Testis (tissue), 5 donors: ENCODE measurements around the genes ZBTB6 and DENND1A.

- PRO-cap, 3 experiments = no peak in any of the 3 experiments
- RAMPAGE, long total RNA, 2 experiments = no peak in any of the 2 experiments
- RRBS = no CpG with 5 or more reads among the region's 8 CpGs
These were observed 2.1 kb downstream of the ZBTB6 start for GRCh38 chr9:122910920-122911436.

DNA sequence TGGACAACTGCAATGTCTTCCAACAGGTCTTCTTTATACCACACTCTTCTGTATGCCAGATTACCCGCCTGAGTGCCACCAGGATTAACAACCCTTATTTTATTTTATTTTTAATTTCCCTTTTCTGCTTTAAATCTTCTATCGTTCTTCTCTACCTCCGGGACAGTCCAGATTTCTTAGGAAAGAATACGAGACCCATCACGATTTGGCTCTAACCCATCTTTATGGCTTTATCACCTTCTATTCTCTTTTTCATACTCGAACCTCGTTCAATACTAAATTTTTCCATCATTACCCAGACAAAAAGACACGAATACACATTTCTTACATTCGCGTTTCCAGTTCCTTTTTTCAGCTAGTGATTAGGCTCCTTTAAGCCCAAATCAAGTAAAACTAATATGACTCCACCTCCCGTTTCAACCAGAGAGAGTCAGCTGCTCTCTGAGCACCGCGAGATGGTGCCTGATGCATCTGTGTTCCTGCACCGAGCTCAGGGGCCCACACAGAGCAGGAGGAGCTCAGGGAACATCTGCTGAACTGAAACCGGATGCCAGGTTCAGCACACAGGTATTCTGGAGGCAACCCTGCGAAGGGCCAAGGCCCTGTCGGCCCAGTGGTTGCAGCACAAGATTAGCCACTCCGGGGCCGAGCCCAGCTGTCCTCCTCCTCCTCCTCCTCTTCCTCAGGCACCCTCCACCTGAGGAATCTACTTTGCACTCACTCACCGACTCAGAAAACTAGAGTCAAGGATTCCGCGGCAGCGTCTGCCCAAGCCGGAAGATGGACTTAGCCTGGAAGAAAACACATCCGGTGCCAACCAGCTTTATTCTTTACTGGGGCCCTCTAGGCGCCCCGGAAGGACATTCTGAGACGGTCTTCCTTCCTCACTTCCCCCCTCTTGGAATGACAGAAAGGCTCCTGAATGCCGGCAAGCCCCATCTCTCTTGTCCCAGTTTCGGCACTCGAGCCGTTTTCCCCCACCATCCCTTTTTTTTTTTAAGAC, at the start of gene ZBTB6:
TSS of gene ZBTB6 (minus strand) at position 798 of the 1,003 bp plus-strand sequence.
- PRO-cap, 3 experiments = peak in 3 of 3 experiments; most common plus-strand start position 505 of the sequence (in 1); most common minus-strand start position 788 of the sequence (in 2)
- RAMPAGE, long total RNA, 2 experiments = start-site peak on the minus strand in 1 of 2 experiments, centred at position 775 of the sequence, 15 reads per replicate
- RRBS = 4% methylated on average over 7 of the region's 32 CpGs

DNA sequence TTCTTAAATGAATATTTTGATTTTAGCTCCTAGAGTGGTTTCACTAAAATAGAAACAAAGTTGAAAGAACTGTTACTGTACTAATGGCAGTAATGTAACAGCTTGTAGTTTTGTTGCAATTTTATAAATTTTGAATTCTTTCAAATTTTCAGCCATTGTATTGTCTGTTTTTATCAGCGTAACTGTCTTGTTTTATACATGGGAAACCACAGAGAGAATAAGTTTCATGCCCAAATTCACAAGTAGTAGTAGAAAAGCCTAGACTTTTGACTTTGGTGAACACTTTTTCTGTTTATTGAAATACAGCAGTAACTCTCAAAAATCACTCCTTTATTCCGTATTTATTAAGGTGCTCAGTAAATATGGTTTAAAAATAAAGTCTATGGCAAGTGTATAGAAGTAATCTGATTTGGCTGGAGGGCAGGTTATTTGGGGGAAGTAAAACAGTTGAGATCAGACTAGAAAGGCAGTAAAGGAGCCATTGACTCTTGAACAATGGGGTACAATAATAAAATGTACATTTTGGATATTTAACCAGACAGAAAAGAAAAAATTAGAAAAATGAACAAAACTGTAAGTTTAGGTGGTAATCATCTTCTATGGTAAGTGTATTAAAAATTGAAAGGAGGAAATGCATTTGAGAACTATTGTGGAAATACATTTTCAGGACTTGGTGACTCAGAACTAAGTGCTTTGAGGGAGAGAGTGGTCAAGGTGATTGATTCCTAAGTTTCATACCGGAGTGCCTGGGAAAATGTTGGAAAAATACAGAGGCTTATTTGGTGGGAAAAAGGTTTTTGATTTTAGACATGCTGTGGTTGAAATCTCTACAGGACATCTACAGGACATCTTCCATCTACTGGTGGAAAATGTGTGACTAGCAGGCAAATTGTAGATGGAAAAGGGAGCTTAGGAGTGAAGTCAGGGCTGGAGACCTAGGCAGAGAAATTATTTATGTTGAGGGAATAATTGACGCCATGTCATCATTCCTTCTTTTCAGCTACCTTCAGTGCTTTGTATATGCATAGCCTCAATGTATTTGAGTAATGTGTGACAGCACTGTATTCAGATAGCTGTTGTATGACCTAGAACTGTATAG, 2.2 kb upstream of the GPR21 start:
- PRO-cap, 3 experiments = no peak in any of the 3 experiments
- RAMPAGE, long total RNA, 2 experiments = no peak in any of the 2 experiments
- RRBS = no CpG with 5 or more reads among the region's 4 CpGs

GRCh38 chr9:123071431-123071999, 38.0 kb downstream of the GPR21 start:
- PRO-cap, 3 experiments = no peak in any of the 3 experiments
- RAMPAGE, long total RNA, 2 experiments = no peak in any of the 2 experiments

DNA sequence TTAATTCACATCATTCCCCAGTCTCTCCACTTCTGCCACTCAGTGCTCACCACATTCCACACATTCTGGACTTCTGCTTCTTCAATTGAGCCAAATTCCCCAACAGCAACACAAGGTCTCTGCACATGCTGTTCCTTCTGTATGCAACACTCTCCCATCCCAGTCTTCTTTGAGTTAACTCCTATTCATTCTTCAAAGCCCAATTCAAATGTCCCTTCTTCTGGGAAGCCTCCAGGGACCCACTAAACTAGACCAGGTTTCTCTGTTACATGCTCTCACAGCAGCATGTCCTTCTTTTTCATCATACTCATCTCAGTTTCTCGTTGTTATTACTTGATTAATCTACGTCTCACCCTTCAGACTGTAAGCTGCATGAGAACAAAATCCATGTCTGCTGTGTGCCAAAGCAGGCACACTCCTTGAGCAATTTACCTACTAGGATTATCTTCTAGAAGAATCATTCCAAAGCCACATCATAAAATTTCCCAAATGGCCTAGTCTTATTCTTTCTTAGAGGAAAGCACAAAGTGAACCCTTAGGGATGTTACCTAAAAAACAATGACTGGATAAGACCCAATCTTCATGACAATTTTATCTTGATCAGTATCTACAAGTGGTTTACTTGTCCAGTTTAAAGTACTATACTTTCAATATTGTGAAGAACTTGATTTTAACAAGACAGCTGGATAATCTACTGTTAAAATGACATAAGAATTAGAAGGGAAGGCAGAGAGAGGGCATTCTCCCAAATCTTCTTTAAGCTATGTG, 98.1 kb downstream of the GPR21 start:
- PRO-cap, 3 experiments = no peak in any of the 3 experiments
- RAMPAGE, long total RNA, 2 experiments = no peak in any of the 2 experiments
- RRBS = no CpG with 5 or more reads among the region's 2 CpGs

- PRO-cap, 3 experiments = no peak in any of the 3 experiments
- RAMPAGE, long total RNA, 2 experiments = no peak in any of the 2 experiments
- RRBS = no CpG with 5 or more reads among the region's 1 CpG
These were observed 74.0 kb downstream of the STRBP start for GRCh38 chr9:123194341-123194911.

DNA sequence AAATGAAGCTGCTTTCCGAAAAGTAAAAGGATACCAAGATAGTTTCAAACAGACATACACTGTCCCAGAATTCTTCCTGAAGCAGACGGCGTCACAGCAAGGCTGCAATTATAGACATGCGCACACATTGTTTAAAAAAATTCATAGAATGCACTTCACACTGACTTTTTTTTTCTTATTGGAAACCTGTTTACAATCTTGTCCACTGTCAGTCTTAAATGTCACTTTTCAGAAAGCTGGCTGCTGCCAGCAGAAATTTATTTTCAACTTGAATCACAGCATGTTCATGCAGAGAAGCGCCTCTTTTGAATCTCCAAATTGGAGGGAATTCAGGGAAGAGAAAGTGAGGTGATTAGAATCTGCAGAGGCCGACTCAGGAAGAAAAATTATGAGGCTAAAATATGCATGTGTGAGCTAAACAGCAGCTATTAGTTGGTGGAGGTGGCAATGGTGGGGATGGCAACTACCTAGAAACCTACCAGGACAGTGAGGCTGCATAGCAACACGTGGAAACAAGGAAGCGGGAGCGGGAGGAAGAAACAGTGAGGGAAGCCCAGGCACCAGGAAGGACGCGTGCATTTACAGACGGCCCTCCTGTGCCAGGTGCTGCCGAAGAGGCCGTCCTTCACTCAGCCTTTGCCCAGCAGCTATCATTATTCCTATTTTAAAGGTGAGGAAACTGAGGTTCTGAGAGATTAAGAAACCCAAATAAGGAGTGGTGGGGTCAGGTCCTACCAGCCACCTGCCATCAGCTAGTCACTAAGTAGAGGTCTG, 125.0 kb downstream of the CRB2 start:
- PRO-cap, 3 experiments = no peak in any of the 3 experiments
- RAMPAGE, long total RNA, 2 experiments = no peak in any of the 2 experiments
- RRBS = no CpG with 5 or more reads among the region's 14 CpGs

DNA sequence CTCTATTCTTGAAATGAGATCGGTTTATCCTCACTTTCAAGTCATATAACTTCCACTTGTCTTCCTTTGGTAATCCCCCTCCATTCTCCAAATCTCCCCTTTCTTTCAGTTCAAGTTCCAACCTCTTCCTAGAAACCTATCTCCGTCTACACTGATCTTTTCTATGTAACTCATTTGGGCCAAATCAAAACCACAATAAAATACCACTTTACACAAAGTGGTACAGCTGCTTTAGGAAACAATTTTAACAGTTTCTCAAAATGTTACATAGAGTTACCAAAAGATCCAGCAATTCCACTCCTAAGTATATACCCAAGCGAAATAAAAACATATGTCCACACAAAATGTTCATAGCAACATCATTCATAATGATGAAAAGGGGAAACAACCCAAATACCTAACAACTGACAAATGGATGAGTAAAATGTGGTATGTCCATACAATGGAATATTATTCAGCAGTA, 6.3 kb downstream of the DENND1A start:
- PRO-cap, 3 experiments = no peak in any of the 3 experiments
- RAMPAGE, long total RNA, 2 experiments = no peak in any of the 2 experiments
- RRBS = no CpG with 5 or more reads among the region's 3 CpGs

DNA sequence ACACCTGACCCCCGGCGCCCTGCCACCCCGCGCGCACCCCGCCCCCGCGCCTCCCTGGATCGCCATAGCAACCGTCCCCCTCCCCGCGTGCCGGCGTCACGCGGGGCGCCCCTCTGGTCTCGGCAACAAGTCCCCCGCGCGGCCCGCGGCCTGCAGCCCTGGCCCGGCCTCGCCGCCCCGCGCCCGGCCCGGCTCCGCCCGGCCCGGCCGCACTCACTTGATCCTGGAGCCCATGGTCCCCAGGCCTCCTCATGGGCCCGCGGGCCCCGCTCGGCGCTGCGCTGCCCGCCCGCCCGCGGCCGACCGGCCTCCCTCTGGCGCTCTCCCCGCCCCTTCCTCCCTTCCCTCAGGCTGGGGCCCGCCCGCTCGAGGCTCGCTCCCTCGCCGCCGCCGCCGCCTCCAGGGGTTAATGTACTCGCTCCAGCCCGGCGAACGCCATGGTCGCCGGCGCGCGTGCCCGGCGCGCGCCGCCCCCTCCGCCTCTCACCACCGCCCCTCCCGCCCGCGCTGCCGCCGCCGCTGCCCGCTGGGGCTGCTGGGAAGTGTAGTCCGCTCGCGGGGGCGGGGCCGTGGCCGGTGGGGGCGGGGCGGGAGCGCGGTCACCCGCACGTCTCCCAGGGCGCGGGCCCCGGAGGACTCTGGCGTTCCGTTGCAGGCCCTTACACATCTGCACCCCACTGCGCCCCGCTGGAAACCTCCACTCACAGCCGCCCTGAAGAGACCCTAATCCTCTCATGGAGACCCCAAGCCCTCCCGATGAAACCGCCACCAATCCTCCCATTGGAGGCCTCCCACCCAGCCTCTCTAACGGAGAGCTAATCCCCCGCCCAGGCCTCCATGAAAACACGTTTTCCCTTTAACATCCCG, at the start of gene DENND1A:
TSS of gene DENND1A (minus strand) at position 455 of the 867 bp plus-strand sequence.
- PRO-cap, 3 experiments = peak in 3 of 3 experiments; most common plus-strand start position 570 of the sequence (in 2); most common minus-strand start position 408 of the sequence (in 3)
- RAMPAGE, long total RNA, 2 experiments = no peak in any of the 2 experiments
- RRBS = 1% methylated on average over 35 of the region's 106 CpGs

DNA sequence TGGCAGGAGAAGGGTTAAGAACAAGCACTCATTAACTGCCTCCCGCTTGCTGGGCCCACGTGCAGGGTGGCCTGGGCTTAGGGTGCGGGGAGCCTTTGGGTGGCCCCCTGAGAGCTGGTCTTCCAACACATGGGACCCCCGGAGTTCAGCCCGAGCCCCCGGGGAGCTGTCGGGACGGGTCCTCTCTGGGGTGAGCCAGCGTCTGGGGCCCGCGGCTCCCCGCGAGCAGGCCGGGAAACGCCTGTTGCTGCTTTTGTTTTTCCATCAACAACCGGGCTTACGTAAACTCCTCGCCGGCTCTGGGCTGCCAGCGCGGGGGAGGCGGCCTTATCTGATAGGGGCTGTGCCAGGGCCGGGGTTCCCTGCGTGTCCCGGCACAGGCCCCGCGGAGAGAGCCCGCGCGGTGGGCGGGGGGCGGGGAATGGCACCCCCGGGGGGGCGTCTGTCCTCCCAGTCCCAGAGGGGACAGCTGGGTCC, 33.9 kb downstream of the LHX2 start:
- PRO-cap, 3 experiments = peak in 3 of 3 experiments; most common minus-strand start position 229 of the sequence (in 2)
- RAMPAGE, long total RNA, 2 experiments = no peak in any of the 2 experiments
- RRBS = 1% methylated on average over 25 of the region's 34 CpGs

- PRO-cap, 3 experiments = no peak in any of the 3 experiments
- RAMPAGE, long total RNA, 2 experiments = no peak in any of the 2 experiments
- RRBS = no CpG with 5 or more reads among the region's 14 CpGs
These were observed 798 bp upstream of the NEK6 start for GRCh38 chr9:124256852-124257449.

GRCh38 chr9:124258690-124259069, 931 bp downstream of the NEK6 start:
- PRO-cap, 3 experiments = no peak in any of the 3 experiments
- RAMPAGE, long total RNA, 2 experiments = no peak in any of the 2 experiments
- RRBS = 8% methylated on average over 2 of the region's 11 CpGs

DNA sequence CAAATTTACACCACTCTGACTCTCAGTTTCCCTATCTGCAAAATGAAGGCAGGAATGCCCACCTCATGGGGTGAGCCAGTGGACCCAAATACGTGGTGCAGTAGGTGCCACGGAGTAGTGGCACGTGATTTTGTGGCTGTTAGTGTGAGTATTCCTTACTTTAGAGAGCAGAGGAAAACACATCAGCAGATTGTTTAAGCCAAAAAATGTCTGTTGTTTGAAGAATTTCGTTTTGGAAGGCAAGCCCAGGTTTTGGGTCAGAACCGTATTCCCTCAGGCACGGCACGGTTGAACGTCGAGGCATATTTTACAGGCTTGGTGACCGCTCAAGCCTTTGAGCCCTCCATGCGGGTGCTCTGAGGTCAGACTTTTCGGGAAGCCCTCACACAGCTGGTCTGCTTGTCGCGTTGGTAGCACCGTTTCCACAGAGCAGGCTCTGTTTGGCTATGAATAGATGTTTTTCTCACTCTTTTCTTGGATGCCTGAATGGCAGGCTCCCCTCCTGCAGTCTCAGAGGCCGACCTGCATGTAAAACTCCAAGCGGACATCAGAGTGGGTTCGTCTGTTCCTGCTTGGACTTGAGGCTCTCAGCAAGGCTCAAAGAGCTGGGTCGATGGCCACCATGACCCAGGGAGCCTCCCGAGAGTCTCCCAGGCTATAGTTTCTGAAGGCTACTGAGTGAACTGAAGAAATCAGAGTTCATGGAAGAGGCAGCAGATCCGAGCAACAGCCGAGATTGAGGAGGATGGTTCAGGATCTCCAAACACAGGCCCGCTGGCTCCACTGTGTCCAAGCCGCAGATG, 27.3 kb downstream of the NEK6 start:
- PRO-cap, 3 experiments = peak in 2 of 3 experiments; most common plus-strand start position 507 of the sequence (in 2)
- RAMPAGE, long total RNA, 2 experiments = no peak in any of the 2 experiments
- RRBS = no CpG with 5 or more reads among the region's 24 CpGs

DNA sequence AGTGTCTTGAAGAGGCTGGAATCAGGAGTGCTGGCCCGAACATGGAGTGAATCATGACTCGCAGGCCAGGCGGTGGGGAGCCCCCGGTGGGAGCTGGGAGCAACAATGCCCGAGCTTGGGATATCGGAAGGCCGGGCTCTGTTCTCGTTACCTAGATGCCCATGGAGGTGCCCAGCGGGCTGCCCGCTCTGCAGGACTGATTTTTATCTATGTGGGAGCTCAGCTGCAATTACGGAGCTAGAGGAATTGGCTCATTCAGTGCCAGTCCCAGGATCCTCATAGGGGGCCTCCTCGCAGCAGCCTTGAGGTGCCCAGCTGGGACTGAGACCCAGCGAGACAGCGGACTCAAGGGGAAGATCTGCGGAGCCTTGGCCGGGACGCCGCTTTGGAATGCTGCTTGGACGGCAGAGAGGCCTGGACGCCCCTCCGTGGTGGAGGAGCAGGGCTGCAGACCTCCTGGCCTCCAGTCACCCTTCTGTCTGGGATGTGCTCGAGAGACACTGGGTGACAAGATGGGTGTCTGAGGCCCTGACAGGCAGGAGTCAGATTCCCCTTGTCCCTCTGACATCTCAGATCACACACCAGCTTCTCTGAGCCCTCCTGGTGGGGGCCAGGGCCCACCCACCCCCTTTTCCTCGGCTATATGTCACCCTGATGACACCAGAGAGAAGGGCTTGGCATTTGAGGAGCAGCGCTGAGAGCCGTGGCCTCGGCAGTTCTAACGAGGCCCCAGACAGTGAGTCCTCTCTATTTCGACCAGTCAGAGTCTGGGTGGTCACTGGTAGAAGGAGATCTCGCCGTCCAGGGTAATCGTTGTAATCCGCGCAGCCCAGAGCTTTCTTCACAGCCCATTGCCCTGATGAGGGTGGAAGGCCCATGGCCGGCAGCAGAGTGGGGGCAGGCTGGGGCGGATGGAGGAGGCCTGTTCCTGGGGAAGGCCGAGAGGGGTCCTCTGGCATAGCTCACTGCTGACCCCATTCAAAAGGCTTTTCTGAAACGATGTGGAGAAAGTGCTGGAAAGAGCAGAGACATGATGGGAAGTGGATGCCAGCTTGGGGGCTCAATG, 70.4 kb downstream of the PSMB7 start:
- PRO-cap, 3 experiments = no peak in any of the 3 experiments
- RAMPAGE, long total RNA, 2 experiments = no peak in any of the 2 experiments
- RRBS = 95% methylated on average over 4 of the region's 37 CpGs

GRCh38 chr9:124352470-124353354, 62.5 kb downstream of the PSMB7 start:
- PRO-cap, 3 experiments = no peak in any of the 3 experiments
- RAMPAGE, long total RNA, 2 experiments = no peak in any of the 2 experiments
- RRBS = no CpG with 5 or more reads among the region's 15 CpGs

- PRO-cap, 3 experiments = no peak in any of the 3 experiments
- RAMPAGE, long total RNA, 2 experiments = no peak in any of the 2 experiments
- RRBS = no CpG with 5 or more reads among the region's 9 CpGs
These were observed 61.0 kb downstream of the PSMB7 start for GRCh38 chr9:124353979-124354842.

GRCh38 chr9:124477756-124478359, 27.6 kb downstream of the ADGRD2 start:
- PRO-cap, 3 experiments = peak in 1 of 3 experiments; most common plus-strand start chr9:124477819 (in 1)
- RAMPAGE, long total RNA, 2 experiments = no peak in any of the 2 experiments
- RRBS = 3% methylated on average over 3 of the region's 50 CpGs

- PRO-cap, 3 experiments = no peak in any of the 3 experiments
- RAMPAGE, long total RNA, 2 experiments = no peak in any of the 2 experiments
- RRBS = no CpG with 5 or more reads among the region's 8 CpGs
These were observed 88.4 kb upstream of the NR5A1 start for GRCh38 chr9:124595495-124596096.

DNA sequence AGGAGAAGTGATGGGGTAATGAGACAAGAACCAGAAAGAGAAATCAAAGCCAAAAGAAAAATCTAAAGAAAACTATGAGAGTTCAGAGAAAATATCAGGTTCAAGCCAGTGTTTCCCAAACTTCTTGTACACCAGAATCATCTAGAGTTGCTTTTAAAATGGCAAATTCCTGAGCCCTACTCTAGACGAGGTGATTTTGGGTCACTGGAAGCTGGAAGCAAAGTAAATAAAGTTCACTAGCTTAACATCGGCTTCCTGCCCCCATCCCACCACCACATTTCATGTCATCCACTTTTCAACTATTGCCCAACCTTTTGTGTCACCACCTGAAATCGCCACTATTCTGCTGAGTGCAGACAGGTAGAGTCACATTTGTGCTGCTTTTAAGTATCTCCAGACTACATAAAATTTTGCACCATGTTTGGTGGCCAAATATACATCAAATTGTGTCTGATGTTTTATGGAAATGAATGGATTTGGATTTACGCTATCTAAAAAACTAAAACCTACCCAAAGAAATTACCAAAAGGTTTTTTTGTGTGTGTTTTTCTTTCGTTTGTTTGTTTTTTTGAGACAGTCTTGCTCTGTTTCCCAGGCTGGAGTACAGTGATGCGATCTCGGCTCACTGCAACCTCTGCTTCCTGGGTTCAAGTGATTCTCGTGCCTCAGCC, 76.2 kb downstream of the NR6A1 start:
- PRO-cap, 3 experiments = no peak in any of the 3 experiments
- RAMPAGE, long total RNA, 2 experiments = no peak in any of the 2 experiments
- RRBS = no CpG with 5 or more reads among the region's 8 CpGs

GRCh38 chr9:124852066-124852458, 1.2 kb upstream of the WDR38 start:
- PRO-cap, 3 experiments = no peak in any of the 3 experiments
- RAMPAGE, long total RNA, 2 experiments = no peak in any of the 2 experiments
- RRBS = no CpG with 5 or more reads among the region's 6 CpGs